Mammary epithelial cell (primary cell): ENCODE measurements around a stretch of chr2.

- CAGE, long polyA plus RNA = no peak
- RRBS = no CpG with 5 or more reads among the region's 15 CpGs
Observed at GRCh38 chr2:174634056-174635116, 36.8 kb upstream of the WIPF1 start.

DNA sequence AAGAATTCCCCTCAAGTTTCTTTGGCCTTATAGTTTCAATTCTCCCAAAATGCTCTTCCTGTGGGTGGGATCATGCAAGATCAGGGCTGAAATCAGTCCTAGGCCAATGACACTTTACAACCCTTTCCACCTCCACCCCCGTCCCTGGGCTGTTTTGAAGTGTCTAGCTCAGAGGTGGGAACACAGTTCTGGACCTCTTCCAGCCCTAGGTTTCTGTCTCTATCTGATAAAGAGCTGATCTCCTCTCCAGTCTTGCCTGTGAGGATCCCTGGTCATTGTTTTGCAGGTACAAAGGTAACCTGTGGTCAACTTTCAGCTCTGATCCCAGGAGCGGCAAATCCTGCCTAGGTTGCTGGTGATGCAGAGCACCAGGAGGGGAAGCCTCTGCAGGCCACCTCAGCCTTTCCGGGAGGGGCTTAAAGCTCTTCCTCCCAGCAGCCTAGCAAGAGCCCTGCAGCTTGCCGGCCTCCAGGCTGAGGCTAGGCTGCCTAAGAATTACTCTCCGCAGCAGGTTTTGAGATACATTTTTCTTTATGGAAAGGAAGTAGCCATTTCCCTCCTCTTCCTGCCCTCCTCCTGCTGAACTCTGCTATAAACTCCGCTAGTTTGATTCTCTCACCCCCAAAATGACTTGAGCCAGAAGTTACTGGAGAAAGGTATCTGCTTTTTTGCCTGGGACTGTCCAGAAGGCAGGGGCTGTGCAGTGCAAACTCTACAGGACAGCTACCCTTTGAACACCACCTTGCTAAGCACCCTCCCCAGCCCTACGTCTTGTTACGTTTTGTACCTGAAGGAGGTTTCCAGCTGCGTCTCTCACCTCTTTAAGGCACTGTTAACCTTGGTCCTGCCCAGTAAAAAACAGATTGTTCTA lies 69.9 kb upstream of the WIPF1 start:
- CAGE, long polyA plus RNA = no peak
- RRBS = 87% methylated on average over 2 of the region's 9 CpGs

DNA sequence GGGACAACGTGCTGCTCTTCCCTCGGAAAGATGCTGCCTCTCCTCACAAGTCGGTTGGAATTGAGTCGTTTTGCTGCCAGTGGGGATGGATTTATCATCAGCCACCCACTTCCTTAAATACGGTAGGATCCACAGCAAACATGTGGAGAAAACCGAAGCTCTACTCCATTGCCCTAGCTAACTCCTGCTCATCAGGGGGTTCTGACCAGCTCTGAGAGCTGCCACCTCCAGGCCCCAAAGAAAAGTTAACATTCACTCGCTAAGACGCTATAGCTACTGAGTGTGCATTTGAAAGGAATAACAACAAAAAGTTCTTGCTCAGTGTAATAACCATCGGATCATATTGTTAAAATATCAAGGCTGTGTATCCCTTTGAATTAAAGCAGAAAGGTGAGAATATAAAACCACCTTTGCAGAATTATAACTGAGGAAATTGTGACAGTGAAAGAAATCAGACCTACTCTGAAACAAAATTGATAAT lies 80.8 kb downstream of the CHRNA1 start:
- CAGE, long polyA plus RNA = no peak
- RRBS = no CpG with 5 or more reads among the region's 9 CpGs

DNA sequence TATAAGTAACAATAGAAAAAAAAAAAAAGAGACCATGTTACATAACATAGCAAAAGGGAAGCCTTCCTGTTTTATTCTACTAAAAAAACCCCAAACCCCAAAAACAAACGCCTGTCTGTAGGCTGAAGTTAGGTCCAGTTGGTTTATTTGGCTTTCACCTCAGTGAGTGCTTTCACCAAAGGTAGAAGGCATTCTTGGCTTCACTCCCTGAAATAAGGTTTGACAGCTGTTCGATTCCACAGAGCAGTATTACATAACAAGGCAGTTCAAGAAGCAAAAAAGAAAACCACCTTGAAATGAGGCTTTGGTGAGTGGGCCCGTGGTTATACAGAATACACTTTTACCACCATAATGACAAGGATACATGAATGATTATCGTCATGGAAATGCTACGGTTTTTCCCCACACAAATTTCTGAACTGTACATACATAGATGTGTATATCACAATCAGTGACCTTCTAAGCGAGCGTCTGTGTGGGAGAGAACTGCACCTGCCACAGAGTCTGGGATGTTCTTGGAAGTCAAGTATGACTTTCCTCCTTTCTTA lies 80.0 kb upstream of the CHRNA1 start:
- CAGE, long polyA plus RNA = no peak
- RRBS = no CpG with 5 or more reads among the region's 7 CpGs

GRCh38 chr2:175178974-175179373 lies 2.5 kb downstream of the ATP5MC3 start:
- CAGE, long polyA plus RNA = no peak
- RRBS = no CpG with 5 or more reads among the region's 2 CpGs

GRCh38 chr2:175593681-175594796 lies 408.0 kb downstream of the LNPK start:
- CAGE, long polyA plus RNA = no peak
- RRBS = no CpG with 5 or more reads among the region's 37 CpGs

GRCh38 chr2:176092232-176092565 lies 322 bp upstream of the HOXD13 start:
- CAGE, long polyA plus RNA = no peak
- RRBS = 3% methylated on average over 1 of the region's 20 CpGs

DNA sequence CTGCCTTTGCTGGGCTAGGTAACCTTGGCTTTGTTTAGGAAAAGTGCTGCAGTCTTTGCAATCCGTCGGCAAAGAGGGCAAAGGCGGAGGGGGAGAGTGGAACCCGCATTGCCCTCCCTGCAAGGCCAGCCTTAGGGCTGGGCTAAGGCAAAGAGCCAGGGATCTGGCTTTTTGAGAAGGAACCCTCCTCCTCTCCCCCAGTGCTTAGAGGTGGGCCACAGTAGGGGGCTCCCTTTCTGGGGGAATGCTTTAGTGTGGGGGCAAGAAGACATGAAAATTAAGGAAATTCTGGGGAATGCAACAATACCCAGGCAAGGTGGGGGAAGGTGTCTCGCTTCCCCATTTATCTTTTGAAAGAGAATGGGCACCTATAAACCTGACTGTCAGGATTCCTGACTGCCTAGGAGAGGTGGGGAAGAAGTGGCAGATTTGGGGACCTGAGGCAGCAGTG lies 1.5 kb downstream of the HOXD10 start:
- CAGE, long polyA plus RNA = no peak
- RRBS = no CpG with 5 or more reads among the region's 5 CpGs

- CAGE, long polyA plus RNA = no peak
- RRBS = 12% methylated on average over 11 of the region's 58 CpGs
Observed at GRCh38 chr2:176121168-176122196, 1.0 kb upstream of the HOXD9 start.

DNA sequence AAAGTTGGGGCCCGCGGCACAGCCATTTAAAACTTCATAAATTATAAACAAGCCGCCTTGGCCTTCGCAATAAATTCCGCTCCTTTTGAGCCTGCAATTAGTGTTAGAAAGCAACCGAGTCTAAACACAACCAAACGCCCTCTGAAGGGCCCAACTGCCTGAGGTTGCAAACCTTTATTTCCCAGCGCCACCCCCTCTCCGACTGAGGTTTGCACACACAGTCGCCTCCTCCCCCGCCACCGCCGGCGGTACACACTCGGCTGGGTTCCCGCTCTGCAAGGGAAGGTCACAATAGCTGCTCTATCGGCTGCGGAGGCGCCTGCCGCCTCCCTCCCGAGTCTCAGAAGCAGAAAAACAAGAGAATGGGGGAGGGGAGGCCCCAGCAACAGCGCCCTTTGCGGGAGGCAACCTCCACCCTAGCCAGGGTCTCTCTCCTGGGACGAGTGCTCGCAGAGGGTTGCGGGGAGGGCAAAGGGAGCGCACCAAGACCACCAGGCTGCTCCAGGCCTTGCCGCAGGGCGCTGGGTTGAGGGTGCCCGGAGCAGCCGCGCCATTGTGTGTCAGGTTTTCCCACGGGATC lies 13.5 kb upstream of the HOXD1 start:
- CAGE, long polyA plus RNA = no peak
- RRBS = 55% methylated on average over 3 of the region's 33 CpGs

DNA sequence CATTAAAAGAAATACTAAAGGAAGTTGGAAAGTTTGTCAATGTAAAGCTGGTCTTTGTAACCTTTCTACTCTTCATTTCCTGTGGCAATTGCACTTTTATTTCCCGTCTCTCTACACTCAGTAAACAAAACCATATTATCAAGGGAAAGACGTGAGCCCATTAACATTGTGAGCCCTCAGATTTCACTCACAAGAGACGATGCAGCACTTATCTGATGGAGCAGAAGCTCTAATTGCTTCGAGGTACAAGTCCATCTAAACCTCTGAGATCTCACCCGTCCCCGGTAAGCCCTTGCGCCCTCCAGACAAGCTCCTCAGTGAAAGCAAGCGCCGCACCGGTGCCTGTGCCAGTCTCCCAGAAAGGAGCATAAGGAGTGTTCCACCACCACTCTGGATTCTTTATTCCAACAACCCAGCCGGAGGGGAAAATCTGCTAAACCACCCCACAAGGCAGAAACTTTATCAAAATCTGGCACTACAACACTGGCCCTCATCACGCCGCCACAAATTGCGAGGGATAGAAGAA lies 942 bp upstream of the HOXD1 start:
- CAGE, long polyA plus RNA = no peak
- RRBS = 6% methylated on average over 6 of the region's 14 CpGs

GRCh38 chr2:176491066-176491825 lies 222.0 kb downstream of the MTX2 start:
- CAGE, long polyA plus RNA = no peak
- RRBS = no CpG with 5 or more reads among the region's 10 CpGs

- CAGE, long polyA plus RNA = no peak
- RRBS = 4% methylated on average over 34 of the region's 114 CpGs
Observed at GRCh38 chr2:176637243-176638619, 368.5 kb downstream of the MTX2 start.

- CAGE, long polyA plus RNA = no peak
- RRBS = no CpG with 5 or more reads among the region's 3 CpGs
Observed at GRCh38 chr2:176781578-176782046, 431.0 kb upstream of the HNRNPA3 start.

- CAGE, long polyA plus RNA = no peak
- RRBS = no CpG with 5 or more reads among the region's 6 CpGs
Observed at GRCh38 chr2:176826557-176826927, 386.1 kb upstream of the HNRNPA3 start.

DNA sequence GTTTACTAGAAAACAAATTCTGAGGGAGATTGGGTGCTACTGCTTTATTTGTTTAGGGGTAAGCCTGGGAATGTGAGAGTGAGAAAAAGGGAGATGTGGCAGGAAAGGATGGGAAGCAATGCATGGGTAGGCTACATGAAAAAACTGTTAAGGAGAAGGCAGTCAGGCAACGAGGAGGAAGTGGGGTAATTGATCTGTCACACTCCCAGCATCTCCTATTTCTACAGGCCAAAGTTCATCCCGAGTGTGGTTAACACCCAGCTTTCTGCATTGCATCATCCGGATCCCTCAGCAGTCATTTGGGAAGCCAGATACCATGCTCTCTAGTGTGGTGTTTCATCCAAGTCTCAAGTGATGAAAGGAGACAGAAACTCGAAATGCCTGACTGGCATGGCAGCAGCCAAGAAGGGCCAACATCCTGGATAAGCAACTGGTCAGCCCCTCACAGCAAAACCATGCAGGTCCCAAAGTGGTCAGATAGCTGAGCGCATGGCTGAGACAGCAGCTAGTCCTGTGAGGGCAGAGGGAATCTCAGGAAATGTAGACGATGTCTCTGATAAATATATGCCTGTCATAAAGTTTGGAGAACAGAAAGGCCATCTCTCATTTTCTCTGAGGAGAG lies 24.9 kb upstream of the HNRNPA3 start:
- CAGE, long polyA plus RNA = no peak
- RRBS = no CpG with 5 or more reads among the region's 6 CpGs

- CAGE, long polyA plus RNA = no peak
- RRBS = no CpG with 5 or more reads among the region's 34 CpGs
Observed at GRCh38 chr2:177211293-177212517, 889 bp upstream of the HNRNPA3 start.

GRCh38 chr2:177221120-177222067 lies 8.8 kb downstream of the HNRNPA3 start:
- CAGE, long polyA plus RNA = no peak
- RRBS = no CpG with 5 or more reads among the region's 3 CpGs

- CAGE, long polyA plus RNA = no peak
- RRBS = no CpG with 5 or more reads among the region's 7 CpGs
Observed at GRCh38 chr2:177235789-177236737, 23.5 kb downstream of the HNRNPA3 start.

DNA sequence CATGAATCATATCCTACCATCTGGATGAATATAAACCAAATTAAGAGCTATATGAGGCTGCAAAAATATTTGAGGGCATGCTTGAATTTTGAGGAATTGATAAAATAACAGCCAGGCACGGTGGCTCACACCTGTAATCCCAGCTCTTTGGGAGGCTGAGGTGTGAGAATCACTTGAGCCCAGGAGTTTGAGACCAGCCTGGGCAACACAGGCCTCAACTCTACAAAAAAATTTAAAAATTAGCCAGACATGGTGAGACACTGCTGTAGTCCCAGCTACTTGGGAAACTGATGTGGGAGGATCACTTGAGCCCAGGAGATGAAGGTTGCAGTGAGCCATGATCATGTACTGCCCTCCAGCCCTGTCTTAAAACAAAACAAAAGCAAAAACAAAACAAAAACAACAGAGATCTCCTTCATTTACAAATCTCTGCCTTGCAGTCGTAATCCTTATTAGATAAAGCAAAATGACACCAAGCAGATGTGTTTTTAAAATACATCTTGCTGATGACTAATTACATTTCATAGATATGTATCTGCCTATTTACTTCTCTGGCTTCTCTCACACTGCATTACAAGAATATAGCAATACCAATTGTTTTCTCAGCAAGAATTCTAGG lies 23.0 kb downstream of the NFE2L2 start:
- CAGE, long polyA plus RNA = no peak
- RRBS = no CpG with 5 or more reads among the region's 2 CpGs